Measurements from ENCODE around the genes COPS7A and MLF2.

DNA sequence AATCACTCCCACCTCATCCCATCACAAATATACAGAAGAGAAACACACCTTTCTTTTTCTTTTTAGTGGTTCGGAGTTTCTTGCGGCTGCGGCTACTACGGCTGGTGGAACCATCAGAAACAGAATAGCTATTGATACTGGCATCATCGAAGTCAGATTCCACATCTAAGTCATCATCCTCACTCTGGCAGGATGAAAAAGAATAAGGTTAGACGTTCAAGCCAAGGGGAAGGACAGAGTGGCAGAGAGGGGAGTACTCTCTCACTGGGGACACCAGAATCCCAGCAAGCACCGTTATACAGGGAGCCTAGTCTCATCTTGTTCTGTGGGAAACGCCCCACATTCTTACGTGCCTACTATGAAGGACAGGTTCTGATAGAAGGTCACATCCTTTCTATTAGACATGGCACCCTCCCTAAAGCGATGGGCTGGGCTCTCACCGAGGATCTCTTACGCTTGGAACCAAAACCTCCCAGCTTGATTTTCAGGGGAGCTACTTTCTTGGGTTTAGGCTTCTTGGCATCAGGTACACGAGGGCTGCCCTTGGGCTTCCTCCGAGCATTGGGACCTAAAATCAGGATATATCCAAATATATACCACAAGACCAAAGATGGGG lies 6.6 kb downstream of the CHD4 start:
- PRO-cap = no peak
- RAMPAGE, long total RNA, 4 experiments = no peak in any of the 4 experiments

DNA sequence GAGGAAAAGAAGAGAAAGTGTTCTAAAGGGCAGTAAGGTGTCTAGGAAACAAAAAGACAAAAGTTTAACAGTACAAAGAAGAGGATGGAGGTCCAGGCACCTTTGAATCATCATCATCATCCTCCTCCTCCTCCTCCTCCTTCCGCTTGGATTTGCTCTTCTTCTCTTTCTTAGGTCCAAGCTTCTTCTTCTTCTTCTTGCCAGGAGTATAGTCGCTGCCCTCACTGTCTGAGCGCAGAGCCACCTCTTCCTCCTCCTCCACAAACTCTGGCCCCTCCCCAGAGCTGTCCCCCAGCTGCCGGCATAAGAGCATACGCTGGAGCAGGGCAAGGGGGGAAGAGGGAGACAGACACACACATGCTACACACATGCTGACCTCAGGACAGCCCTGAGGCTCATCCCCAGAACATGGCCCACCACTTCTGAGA lies 5.3 kb downstream of the CHD4 start:
- PRO-cap = no peak
- RAMPAGE, long total RNA, 4 experiments = start-site peak on the minus strand in 1 of 4 experiments, centred at position 303 of the sequence, 44 reads per replicate

DNA sequence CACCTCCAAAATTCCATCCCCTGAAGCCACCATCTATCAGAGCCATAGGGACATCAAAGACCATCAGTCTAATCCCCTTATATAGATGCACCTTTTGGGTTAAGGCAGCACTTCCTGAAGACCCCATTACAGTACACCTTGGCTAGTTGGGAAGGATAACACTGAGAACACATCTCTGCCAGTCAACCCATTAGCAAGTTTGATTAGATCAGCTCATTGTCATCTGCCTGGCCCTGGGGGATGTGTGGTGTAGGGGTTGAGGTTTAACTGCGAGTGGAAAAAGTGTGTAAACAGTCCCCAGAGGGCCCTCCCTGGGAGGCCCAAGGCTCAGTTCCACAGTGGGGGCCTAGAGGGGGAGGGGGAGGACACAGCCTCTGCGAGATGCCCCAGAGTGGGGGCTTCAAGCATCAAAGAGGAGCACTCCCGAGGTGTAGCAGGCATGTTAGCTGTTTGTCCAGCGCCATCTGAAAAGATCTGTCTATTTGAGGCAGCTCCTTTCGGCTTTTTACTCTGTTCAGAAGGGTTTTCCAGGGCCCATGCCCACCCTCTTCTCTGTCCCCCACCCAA lies 406 bp downstream of the LPAR5 start:
- PRO-cap = unidirectional peak, minus-strand start at position 201 of the sequence
- RAMPAGE, long total RNA, 4 experiments = start-site peak on the minus strand in 1 of 4 experiments, centred at position 514 of the sequence, 68 reads per replicate

- PRO-cap = no peak
- RAMPAGE, long total RNA, 4 experiments = no peak in any of the 4 experiments
Measured at GRCh38 chr12:6638828-6640008, 3.5 kb upstream of the LPAR5 start.

GRCh38 chr12:6645088-6645390 lies 2.2 kb downstream of the ACRBP start:
- PRO-cap = no peak
- RAMPAGE, long total RNA, 4 experiments = no peak in any of the 4 experiments

DNA sequence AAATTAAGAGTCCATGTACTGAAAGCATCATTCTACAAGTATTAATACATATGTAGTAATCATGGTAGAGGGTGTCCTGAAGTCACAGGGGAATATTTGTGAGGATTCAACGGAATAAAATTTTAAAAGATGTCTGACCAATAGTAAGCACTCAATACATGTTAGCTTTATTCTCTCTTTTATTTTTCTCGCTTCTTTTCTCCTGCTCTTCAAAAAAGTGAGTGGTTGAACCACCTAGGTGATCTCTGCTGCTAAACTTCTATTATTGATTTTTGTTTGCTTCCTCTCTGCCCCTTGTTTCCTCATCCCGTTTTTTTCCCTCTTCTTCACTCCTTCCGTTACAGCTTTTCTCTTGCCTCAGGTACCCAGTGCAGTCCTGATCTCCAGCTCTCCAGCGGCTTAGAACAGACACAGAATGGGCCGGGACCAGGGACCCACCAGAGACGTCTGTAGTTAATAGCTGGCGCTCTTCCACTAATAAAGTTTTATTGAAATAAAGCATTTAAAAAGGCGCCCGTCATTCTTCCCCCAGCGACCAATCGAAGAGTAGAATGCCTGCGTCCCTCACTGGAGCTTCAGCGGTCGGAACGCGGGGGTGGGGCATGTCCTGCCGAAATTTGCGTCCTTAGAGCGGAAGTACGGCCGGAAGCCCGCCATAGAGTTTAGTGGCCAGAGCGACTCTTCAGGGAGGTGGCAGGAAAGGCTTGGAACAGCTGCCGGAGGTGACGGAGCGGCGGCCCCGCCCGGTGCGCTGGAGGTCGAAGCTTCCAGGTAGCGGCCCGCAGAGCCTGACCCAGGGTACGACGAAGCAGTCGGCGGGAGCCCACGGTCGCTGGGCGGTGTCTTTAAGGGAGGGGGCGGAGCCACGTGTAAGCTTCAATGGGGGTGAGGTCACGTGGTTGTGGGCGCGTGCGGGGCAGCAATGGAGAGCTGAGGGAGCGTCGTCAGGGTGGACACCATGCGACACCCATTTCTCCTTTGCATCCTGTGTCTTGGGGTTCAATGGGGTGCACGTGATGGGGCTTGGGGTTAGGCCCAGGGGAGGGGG lies at the start of gene COPS7A:
TSS of gene COPS7A (plus strand) at position 665 of the 1,048 bp plus-strand sequence.
- PRO-cap = bidirectional peak, plus-strand start at position 784 of the sequence, minus-strand start at position 476 of the sequence
- RAMPAGE, long total RNA, 4 experiments = start-site peak on the plus strand in 4 of 4 experiments, centred at positions 688 to 737 of the sequence, 39 to 205 reads per replicate

- PRO-cap = bidirectional peak, plus-strand start at chr12:6753189, minus-strand start at chr12:6753092
- RAMPAGE, long total RNA, 4 experiments = start-site peak on the minus strand in 4 of 4 experiments, at chr12:6752955-6753131 at its widest, 51 to 772 reads per replicate
Measured at GRCh38 chr12:6752256-6753325, at the start of gene MLF2. Gene MLF2, minus strand, starts transcription at chr12:6753141.

- PRO-cap = bidirectional peak, plus-strand start at chr12:6753728, minus-strand start at chr12:6753555
- RAMPAGE, long total RNA, 4 experiments = no peak in any of the 4 experiments
Measured at GRCh38 chr12:6753326-6754549, 797 bp upstream of the MLF2 start.

GRCh38 chr12:6778096-6778644 lies 5.8 kb downstream of the LAG3 start:
- PRO-cap = no peak
- RAMPAGE, long total RNA, 4 experiments = no peak in any of the 4 experiments

DNA sequence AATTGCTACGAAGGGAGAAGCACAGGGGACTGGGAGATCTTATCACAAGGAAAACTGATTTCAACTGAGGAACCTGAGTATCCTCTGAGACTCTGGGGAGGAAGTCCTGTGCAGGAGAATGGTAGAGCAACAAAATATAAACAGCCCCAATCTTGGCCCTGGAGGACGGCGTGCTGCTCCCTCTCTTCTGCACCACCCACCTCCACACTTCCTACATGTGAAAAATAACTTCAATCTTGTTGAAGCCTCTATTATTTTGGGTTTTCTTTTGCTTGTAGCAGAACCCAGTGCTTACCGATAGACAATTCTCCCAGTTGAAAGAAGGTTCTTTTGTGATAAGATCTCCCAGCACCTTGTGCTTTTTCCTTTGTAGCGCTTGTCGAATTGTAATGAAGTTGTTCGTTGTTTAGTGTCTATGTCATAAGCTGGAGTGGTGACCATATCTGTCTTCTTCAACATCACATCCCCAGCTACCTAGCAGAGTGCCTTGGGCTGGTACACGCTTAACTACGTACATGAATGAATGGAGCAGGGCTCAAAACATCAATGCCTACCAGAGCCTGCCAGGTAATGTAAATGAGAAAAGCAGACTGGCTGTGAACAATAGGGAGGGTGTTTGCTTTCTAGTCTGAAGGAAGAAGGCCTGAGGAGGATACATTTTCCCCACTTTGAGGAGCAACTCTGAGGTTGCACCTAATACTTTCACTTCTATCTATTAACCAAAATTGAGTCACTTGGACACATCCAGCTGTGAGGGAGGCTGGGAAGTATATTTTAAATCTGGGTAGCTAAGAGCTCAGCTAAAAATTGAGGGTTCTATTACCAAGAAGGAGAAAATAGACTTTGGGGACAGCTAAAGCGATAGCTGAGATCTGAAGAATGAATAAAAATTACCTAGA lies 2.6 kb upstream of the CD4 start:
- PRO-cap = no peak
- RAMPAGE, long total RNA, 4 experiments = no peak in any of the 4 experiments

DNA sequence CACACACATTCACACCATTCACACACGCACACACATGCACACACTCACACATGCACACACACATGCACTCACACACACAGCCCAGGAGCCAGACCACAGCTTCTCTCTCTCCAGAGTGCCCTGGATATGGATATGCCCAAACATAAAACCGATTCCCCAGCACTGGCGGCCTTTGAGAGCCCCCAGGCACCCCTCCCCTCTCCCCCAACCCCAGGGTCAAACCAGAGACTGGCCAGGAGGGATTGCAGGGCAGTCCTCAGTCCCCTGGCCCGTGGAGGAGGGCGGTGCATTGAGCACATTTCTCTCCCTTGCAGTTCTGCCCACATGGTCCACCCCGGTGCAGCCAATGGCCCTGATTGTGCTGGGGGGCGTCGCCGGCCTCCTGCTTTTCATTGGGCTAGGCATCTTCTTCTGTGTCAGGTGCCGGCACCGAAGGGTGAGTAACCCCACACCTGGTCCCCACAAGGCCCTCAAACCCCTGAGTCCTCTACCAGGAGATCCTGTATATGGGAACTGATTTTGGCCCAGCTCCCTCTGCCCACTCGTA lies 3.4 kb upstream of the GPR162 start:
- PRO-cap = no peak
- RAMPAGE, long total RNA, 4 experiments = no peak in any of the 4 experiments

- PRO-cap = no peak
- RAMPAGE, long total RNA, 4 experiments = no peak in any of the 4 experiments
Measured at GRCh38 chr12:6829544-6830190, 1.5 kb downstream of the P3H3 start.

- PRO-cap = no peak
- RAMPAGE, long total RNA, 4 experiments = start-site peak on the plus strand in 1 of 4 experiments, at chr12:6866102-6866172 at its widest, 21 reads per replicate
Measured at GRCh38 chr12:6865937-6866468, 1.3 kb upstream of the TPI1 start.

GRCh38 chr12:6915024-6915654 lies 759 bp downstream of the ENO2 start:
- PRO-cap = no peak
- RAMPAGE, long total RNA, 4 experiments = no peak in any of the 4 experiments

DNA sequence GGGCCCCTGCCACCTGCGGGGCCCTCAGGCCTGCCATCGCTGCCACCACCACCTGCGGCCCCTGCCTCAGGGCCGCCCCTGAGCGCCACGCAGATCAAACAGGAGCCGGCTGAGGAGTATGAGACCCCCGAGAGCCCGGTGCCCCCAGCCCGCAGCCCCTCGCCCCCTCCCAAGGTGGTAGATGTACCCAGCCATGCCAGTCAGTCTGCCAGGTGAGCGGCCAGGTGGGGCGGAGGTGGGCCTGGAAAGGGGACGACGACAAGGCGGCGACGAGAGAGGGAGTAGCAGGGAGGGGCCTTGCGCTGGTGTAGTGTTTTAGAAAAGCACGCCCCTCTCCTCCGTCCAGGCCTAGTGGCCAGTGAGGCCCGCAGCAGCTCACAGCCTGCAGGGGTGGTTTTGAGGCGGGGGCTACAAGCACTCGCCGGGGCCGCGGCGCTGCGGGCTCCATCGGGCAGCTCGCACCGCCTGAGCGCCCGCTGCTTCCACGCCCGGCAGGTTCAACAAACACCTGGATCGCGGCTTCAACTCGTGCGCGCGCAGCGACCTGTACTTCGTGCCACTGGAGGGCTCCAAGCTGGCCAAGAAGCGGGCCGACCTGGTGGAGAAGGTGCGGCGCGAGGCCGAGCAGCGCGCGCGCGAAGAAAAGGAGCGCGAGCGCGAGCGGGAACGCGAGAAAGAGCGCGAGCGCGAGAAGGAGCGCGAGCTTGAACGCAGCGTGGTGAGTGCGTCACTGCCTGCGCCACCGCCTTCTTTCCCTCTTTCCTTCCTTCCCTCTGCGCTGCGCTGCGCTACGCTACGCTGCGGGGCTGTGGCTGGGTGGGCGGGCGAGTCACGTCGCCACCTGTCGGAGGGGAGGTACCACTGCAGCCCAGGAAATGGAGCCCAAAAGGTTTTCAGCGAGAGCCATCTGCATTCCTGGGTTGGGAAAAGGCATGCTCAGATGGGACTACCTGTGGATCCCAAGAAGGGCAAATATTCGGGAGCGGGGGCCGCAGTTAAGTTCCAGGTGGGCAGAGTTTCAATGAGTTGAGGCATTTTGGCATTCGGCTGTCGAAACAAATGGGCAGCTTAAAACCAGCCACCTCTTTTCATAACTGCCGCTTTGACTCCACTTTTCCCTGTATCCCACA lies 6.1 kb upstream of the C12orf57 start:
- PRO-cap = bidirectional peak, plus-strand start at position 272 of the sequence, minus-strand start at position 283 of the sequence; bidirectional peak, plus-strand start at position 912 of the sequence, minus-strand start at position 680 of the sequence
- RAMPAGE, long total RNA, 4 experiments = no peak in any of the 4 experiments

GRCh38 chr12:6953048-6953321 lies 1.8 kb downstream of the PTPN6 start:
- PRO-cap = no peak
- RAMPAGE, long total RNA, 4 experiments = no peak in any of the 4 experiments

DNA sequence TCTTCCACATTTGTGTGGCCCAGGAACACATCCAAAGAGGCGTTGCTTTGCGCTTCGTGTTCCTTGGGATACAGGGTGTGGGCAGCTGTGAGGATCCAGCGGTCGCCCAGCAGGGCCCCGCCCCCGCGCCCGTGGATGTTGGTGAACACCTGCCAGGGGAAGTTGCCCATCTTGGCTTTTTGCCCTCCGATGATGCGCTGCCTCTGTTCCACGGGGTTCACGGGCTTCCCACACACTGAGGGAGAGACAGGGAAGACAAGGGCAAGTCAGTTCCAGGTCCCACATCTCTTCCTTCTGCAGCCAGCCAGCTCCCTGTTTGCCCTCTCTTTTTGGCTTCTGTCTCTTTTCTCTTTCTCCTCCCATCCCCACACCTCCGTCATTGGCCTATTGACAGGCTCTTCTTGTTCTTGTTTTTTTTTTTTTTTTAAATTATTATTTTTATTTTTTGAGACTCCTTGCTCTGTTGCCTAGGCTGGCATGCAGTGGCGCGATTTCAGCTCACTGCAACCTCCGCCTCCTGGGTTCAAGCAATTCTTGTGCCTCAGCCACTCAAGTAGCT lies 11.1 kb downstream of the C1R start:
- PRO-cap = no peak
- RAMPAGE, long total RNA, 4 experiments = no peak in any of the 4 experiments

DNA sequence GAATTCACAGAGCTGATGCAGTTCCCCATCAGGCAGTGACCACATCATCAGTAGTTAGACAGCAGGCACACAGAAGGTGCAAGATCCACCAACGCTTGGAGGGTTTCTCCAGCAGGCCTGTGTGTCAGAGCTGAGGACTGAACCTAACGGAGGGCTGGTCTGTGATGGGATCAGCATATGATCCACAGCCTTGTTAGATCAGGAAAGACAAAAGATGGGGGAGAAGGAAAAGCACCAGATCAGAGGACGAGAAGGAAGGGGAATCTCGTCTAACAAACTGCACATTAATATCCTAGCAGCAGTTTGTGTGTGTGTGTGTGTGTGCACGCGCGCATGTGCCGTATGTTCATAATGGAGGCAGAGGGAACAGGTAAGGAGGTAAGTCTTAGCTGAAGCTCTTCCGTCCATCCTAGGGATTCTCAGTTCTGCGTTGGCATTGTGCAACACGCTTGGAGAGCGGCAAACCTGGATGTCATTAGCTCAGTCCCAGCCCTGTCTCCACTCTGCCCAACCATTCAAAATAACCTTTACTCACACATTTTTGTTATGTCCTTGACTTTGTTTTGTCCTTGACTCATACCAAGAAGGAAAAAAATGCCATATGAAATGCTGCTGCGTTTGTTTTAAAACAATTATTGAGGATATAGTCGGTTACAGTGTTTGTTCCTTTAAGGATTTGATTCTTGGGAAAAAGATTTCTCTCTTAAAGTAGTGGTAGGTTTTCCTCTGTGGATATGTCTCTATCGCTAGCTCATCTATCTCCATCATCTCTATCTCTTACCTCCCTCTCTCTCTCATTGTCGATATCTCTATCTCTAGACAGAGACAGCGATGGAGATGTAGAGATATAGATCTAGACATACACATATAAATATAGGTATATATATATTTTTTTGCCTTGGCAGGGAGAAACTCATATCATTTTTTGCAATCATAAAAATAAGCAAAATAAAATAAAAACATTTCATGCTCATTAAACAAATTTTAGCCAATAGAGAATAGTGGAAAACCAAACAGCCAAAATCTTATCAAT lies 1.8 kb upstream of the C1R start:
- PRO-cap = no peak
- RAMPAGE, long total RNA, 4 experiments = no peak in any of the 4 experiments

DNA sequence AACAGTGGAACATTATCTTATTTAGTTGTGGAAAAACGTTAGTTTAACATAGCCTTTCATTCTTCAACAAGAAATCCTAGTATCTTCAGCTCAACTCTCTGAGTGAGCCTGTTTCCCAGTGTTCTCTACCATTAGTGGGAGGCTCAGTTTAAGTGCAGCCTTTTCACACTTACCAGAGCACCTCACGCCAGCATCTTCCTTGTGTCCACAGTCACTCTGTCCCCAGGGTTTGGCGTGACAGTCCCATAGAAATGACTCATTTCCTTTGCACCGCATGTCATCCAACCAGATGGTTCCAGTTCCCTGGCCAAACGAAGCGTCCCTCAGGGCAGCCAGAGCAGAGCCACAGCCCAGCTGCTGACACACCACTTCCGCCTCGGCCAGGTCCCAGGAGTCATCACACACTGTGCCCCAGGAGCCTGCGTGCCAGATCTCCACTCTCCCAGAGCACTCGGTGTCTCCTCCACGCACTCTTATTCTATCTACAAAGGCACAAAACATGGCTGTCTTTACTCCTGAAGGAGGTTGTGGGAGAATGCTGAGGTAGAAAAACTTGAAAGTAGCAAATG lies 65.4 kb downstream of the ACSM4 start:
- PRO-cap = no peak
- RAMPAGE, long total RNA, 4 experiments = no peak in any of the 4 experiments

DNA sequence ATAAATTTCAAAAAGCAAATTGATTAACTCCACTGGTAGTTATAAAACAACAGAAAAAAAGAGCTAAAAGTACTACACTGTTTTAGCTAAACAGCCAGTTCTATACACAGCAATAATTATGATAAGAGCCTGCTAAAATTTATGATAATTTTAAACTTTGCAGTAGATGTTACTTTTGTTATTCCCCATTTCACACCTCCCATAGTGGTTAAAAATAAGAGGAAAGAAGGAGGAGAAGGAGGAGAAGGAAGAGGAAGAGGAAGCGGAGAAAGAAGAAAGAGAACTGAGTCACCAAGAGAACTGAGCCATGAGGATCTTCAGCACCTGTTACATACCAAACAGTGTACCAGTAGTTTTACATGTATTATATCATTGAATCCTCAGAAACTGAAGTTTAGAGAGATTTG lies 4.0 kb downstream of the CD163 start:
- PRO-cap = no peak
- RAMPAGE, long total RNA, 4 experiments = no peak in any of the 4 experiments